ENCODE measurements around the genes EIF2S3B, TAS2R31, PRB4 and PRB2.

- RRBS = no CpG with 5 or more reads among the region's 10 CpGs
Observed at GRCh38 chr12:9849070-9849719, 20.0 kb downstream of the CLEC2B start.

- RRBS = no CpG with 5 or more reads among the region's 6 CpGs
Observed at GRCh38 chr12:9852354-9853506, 16.4 kb downstream of the CLEC2B start.

DNA sequence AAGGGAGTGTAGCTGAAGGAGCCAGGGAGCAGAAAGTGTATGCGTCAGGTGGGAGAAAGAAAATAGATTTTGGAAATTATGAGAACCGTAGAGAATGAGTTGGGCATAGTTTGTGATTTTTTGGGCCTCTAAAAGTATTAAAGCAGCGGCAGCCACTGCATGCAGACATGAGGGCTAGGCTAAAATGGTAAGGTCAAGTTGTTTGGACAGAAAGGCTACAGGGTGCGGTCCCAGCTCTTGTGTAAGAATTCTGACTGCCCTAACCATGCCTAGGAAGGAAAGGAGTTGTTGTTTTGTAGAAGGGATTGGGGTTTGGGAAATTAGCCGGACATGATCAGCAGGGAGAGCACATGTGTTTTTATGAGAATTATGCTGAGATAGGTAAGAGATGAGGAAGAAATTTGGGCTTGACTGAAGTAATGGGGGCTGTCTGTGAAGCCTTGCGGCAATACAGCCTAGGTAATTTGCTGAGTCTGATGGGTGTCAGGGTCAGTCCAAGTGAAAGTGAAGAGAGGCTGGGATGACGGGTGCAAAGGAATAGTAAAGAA is 6.1 kb upstream of the CLEC12A start:
- RRBS = no CpG with 5 or more reads among the region's 7 CpGs

DNA sequence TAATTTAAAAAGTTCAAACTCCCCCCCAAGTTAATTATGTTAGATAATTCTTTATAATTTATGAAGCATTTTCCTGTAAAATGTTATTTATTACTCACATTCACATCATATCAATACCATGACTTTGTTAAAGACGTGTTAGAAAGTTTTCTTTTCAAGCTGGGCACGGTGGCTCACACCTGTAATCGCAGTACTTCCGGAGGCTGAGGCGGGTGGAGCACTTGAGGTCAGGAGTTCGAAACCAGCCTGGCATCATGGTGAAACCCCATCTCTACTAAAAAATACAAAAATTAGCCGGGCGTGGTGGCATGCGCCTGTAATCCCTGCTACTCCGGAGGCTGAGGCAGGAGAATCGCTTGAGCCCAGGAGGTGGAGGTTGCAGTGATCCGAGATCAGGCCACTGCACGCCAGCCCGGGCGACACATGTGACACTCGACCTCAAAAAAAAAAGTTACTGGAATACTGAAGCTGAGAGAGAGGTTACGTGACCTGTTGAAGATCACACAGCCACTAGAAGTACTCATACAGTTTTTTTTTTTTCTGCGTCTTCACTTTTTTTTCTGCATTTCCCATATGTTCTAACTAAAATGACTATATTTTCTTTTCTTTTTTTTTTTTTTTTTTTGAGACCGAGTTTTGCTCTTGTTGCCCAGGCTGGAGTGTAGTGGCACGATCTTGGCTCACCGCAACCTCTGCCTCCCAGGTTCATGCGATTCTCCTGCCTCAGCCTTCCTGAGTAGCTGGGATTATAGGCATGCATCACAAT is 3.4 kb downstream of the GABARAPL1 start:
- RRBS = no CpG with 5 or more reads among the region's 22 CpGs

GRCh38 chr12:10308397-10308935 is 796 bp downstream of the KLRD1 start:
- RRBS = no CpG with 5 or more reads among the region's 3 CpGs

- RRBS = no CpG with 5 or more reads among the region's 12 CpGs
Observed at GRCh38 chr12:10395175-10396294, 5.7 kb upstream of the KLRK1 start.

DNA sequence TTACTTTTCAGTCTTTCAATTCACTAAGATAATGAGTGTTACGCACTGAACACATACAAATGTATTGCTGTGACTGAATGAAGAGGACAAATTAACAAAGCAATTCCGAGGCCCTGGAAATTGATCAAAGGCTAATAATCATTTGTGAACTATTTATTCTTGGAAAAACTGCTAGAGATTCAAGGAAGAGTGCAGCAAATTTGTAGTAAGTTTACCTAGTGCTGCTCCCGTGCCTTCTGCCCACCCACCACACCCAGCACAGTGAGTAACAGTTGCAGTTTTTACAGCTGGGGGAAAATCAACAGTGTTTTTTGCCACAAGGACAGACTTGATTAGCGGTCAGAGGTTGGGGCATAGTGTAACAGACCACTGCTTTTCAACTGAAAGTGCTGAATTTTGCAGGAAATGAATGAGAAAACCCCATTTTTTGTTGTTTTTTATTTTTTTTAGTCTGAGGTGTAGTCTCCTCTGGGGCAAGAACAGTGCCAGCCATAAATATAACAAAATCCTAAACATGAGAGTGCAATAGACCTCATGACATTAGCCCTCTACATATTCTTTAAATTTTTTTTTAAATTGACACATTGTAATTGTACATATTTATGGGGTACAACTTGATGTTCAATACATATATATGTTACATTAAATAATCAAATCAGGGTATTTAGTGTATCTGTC is 7.5 kb upstream of the KLRK1 start:
- RRBS = no CpG with 5 or more reads among the region's 4 CpGs

- RRBS = no CpG with 5 or more reads among the region's 21 CpGs
Observed at GRCh38 chr12:10505634-10506033, at the start of gene EIF2S3B. Gene EIF2S3B, plus strand, starts transcription at chr12:10505890.

DNA sequence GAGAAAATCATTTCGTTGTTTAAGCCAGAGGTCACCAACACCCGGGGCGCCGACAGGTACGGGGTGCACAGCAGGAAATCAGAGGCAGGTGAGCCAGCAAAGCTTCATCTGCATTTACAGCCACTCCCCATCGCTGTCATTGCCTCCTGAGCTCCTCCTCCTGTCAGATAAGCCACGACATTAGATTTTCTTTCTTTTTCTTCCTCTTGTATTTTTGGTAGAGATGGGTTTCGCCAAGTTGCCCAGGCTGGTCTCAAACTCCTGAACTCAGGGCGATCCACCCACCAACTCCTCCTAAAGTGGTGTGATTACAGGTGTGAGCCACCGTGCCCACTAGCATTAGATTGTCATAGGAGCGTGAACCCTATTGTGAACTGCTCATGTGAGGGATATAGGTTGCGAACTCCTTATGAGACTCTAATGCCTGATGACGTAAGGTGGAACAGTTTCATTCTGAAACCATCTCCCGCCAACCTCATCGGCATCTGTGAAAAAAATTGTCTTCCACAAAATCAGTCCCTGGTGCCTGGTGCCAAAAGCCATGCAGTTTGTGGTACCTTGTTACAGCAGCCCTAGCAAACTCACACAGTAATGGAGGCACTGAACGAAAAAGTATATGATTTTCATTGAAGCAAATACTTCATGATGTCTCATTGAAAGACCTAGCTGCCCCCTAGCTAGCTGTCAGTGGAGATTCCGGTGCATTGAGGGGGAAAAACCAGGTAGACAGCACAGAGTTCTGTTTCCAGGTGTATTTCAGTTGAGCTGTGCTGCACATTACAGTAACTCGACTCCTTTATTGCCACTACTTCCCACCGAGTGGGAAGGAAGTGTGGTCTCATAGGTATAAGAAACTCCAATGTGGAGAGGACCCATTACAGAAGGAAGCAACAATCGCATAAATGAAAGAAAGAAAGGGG is 1.4 kb downstream of the STYK1 start:
- RRBS = no CpG with 5 or more reads among the region's 20 CpGs

- RRBS = 6% methylated on average over 5 of the region's 21 CpGs
Observed at GRCh38 chr12:10749790-10750726, 26.9 kb upstream of the YBX3 start.

- RRBS = no CpG with 5 or more reads among the region's 9 CpGs
Observed at GRCh38 chr12:11031282-11031825, at the start of gene TAS2R31. Gene TAS2R31, minus strand, starts transcription at chr12:11031407.

- RRBS = no CpG with 5 or more reads among the region's 4 CpGs
Observed at GRCh38 chr12:11310227-11310774, at the start of gene PRB4. Gene PRB4, minus strand, starts transcription at chr12:11310436.

DNA sequence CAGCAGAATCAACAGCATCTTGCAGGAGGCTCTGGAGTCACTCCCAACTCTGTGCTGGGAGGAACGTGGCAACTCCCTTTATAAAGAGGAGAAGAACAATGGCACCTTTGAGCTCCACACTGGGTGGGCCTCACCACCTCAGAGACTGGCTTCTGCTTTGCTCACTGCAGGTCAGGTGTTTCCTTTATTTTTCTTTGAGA is at the start of gene PRB2:
PRB2 (minus strand) TSS at position 56 of the 200 bp plus-strand sequence.
- RRBS = no CpG with 5 or more reads among the region's 1 CpG

DNA sequence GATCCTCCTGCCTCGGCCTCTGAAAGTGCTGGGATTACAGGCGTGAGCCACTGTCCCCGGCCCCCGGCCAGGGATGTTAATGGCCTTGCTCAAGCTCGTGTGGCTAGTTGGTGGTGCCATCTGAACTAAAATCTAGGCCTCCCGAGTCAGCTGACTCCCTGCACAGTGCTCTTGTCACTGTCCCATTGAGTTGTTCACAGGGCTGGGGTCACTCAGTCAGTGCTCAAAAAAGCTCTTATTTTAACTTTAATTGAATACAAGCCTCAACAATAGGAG is 8.9 kb downstream of the ETV6 start:
- RRBS = no CpG with 5 or more reads among the region's 6 CpGs

DNA sequence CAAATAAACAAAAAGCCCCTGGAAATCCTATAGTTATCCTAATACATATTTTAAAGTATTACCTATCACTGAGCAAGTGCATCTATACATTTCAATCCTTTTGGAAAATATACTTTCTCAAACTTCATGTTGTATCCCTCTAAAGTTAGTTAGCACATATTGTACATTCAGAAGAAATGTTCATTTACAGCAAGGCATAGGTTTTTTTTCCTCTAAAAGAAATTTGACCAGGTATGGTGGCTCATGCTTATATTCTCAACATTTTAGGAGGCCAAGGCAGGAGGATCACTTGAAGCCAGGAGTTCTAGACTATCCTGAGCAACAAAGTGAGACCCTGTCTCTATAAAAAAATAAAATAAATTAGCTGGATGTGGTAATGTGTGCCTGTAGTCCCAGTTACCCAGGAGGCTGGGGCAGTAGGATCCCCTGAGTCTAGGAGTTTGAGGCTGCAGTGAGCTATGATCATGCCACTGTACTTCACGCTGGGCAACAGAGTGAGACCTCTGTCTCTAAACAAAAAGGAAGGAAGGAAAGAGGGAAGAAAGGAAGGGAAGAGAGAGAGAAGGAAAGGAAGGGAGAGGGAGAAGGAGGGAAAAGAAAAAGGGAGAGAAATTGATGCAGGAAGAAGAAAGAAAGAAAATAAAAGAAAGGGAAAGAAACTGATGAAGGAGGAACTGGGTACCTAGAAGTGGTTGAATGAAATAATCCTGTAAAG is 26.0 kb downstream of the ETV6 start:
- RRBS = no CpG with 5 or more reads among the region's 1 CpG

DNA sequence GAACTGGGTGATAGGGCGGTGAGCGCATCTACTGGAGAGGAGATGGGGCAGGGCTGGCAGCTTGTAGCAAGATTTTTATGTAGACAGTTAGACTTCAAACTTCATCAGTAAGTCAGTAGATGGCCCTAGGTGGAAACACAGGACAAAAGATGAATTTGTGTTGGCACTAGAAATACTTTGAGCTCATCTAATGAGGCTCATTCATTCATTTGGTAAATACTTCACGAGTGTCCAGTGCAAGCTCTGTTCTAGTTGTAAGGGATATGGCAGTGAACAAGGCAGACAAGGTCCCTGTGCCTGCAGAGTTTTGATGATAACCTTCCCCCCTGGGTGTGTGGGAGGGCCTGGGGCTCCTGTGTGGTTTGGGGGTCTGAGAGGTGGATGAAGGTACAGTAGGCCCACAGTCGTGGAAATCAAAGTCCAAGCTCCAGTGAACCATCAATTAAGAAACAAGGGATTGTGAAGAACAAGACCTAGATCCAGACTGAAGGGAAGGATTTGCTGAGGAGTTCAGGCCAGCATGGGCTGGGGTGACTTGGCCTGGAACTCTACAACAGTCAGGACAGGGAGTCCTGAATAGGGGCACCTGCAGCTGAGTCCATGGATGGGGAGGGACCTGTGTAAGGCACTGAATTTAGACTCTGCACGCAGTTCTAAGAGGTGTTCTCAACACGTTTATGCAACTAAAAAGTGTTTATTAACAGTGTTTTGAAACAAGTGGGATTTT is 87.4 kb downstream of the ETV6 start:
- RRBS = no CpG with 5 or more reads among the region's 6 CpGs

GRCh38 chr12:11765674-11766270 is 116.3 kb downstream of the ETV6 start:
- RRBS = no CpG with 5 or more reads among the region's 11 CpGs